Neural cell (in vitro differentiated cells): ENCODE measurements around a stretch of chr15.

DNA sequence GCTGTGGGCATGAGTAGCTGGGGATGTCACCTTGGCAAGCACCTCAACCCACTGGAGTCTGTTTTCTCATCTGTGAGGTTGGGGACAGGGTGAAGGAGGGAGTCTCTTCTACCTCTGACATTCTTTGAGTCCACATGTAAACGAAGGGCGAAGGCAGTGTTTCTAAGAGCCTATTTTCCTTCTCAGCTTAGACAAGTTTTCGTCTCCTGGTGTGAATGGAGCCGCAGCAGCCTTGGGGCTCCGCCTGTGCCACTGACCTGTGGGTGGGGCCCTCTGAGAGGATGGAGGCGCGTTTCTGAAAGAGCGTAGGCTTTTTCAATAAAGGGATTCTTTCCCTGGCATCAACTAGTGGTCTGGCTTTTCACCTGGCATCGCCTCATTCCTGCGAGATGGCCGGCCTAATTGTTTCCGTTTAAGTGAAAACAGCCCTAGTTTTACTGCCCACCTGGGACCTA lies 736 bp downstream of the GLDN start:
- RAMPAGE, long total RNA: no peak

DNA sequence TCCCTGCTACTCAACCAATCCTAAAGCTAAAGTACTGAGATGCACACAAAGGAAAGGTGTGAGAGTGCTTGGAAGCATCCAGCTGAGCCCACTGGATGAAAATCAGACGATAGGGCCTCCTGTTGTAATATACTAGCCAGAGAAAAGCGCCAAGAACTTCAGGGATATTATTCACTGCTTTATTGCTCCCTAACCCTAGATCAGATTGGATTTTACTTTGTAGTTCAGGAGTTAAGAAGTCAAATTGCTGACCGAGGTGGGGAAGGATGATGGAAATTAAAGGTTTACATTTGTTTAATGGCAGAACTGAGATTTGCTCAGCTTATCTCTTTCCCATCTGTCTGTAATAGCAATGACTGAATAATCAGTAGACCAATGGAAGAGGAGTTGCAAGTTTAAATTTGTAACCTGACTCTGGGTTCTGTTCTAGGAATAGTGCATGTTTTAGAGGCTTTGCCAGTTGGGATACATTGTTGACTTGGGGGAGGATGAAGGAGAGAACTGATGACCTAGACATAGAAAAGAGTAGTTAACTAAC lies 16.5 kb upstream of the TMOD3 start:
- RAMPAGE, long total RNA: no peak

DNA sequence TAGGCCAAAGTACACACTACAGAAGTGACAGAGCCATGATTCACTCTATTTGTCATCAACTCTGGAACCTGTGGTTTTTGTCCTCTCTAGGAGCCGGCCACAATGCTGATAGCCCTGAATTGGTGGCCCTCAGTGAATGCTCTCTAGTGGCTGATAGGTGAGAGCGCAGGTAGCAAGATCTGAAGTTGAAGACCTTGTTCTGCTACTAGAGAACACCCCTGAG lies 64.1 kb downstream of the LEO1 start:
- RAMPAGE, long total RNA: no peak

DNA sequence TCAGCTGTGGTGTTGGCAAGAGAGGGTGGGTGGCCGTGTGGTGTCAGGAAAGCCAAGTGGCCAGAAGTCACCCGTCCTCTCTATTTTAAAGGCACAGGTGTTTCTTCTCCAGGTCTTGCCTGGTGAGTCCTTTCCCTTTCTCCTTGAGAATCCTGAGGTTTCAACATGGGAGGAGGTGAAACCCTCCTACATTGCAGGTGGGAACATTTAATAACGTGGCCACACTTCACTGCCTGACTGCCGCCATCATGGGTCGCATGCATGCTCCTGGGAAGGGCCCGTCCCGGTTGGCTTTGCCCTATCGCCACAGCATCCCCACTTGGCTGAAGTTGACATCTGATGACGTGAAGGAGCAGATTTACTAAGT lies 17.5 kb downstream of the BCL2L10 start:
- RAMPAGE, long total RNA: no peak

DNA sequence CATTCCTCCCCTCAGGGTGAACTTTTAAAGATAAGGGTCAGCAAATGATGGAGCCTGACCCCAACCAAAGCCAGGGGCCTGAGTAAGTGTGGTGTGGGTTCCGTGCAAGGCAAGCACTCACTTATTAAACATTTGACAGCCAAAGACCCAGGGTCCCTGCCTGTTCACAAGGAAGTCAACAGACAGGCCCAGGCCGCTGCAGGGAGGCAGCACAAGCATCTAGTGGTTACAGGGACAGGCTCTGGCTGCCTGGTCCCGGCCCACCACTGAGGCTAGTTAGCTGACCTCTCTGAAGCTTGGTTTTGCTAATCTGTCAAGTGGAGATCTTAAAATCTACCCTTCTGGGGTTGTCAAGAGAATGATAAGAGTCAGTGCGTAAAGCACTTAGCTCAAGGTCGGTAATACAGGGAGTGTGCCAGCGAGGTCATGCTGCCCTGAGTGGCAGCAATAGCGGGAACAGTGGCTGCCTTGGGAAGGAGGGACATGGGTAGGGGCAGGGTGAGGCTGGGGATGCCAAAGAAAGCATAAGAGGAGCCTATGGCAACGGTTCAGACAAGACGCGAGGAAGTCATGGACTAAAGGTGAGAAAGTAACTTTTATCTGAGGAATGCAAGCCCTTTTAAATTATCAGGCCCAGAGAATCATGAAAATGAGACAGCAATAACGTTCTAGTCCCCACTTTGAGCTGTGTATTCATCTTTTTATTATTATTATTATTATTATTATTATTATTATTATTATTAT lies 6.0 kb downstream of the GNB5 start:
- RAMPAGE, long total RNA: no peak

DNA sequence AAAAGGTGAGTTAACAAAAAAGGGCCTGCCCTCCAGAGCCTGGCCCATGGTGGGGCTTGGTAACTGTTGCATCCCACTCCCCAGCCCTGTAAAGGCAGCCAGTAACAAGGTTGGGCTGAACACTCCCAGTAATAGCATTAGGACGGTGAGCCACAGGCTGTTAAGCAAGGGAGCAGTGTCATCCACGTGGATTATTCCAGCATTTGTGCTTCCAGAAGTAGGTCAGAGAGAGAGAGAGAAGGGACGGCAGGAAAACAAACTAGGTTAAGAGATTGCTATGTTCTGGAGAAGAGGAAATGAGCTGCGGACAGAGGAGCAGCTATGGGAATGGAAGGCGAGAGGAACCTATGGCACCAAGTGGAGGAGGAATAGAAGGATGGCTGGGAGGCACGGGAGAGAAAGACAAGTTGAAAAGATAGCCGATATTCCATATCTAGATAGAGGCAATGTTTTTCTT lies 4.0 kb downstream of the GNB5 start:
- RAMPAGE, long total RNA: no peak

- RAMPAGE, long total RNA: no peak
These were observed 34.2 kb upstream of the GNB5 start for GRCh38 chr15:52225328-52225788.

DNA sequence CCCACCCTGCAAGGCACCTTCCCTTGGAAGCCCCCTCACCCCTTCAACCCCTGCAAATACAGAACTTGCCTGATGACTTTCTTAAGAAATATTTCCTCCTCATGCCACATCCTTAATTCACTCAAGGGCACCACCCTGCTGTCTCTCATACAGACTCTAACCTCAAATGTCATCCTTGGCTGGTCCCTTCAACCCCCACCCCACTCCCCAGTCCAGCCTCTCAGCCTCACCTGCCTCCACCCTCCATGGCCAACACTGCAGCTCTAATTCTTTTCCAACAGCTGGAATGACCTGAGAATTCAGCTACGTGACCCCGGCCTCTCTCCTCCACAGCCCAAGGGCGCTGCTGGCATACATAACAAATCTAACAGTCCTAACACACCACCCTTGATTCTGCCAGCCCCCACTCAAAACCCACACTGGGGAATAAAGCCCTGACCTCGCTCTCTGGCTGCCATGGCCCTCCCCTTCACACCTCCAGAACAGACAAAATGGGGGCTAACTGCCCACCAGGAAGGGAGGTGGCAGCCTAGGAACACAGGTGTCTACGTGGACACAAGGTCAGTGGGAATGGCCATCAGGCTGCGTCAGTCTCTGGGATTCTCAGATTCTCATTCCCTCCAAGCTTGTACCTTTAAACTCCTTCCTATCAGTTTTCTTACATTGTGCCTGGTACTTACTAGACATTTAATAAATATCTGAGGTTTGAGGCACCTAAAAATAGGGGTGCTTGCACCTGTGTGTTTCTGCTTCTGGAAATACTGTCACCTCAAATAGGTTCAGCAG lies 2.0 kb downstream of the MYO5C start:
- RAMPAGE, long total RNA: no peak

- RAMPAGE, long total RNA: no peak
These were observed 776 bp downstream of the ARPP19 start for GRCh38 chr15:52568113-52568394.

DNA sequence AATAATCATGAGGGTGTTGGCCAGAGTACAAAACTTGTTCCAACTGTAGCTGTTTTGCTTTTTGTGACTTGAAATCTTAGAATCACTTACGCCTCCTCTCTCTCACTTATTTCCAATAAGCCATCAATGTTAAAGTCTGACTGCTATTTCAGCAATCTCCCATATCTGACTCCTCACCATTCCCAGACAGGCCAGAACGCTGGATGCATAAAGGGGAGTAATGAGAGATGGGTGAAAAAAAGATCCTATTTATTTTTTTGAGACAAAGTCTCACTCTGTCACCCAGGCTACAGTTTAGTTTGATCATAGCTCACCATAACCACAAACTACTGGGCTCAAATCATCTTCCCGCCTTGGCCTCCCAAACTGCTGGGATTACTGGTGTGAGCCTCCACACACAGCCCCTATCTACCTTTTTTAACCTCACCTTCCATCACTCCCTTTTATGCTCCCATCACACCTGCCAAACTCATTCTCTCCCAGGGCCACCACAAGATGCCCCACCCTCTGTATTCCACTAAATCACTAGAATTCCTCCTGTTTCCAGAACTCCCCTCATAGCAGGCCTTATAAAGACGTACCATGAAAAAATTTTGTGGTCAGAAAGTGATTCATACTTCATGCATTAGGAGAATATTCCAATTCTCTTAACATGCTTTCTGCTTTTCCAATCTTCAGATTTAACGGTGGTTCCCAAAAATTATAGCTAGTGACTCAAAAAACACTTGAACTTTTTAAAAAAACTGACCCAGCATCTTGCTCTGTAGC lies 36.4 kb downstream of the ATOSA start:
- RAMPAGE, long total RNA: no peak

DNA sequence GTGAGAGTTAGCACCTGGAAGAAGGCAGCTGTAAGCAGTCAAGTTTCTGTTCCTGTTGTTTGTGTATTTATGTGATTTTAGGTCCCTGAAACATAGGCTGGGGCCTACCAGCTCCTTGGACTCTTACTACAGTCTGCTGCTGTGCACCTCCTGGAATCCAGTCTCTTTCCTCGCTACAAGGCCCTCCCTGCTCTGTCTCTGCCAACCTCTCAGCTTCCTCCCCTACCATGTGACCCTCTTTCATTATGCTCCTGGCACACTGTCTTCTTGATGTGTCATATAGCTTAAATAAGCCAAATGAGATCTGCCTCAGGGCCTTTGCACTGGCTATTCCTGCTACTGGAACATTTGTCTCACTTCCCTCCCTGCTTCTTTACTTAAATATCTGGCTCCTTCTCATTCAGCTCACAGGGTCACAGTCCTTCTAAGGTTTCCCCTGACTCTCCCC lies 31.1 kb upstream of the ATOSA start:
- RAMPAGE, long total RNA: no peak

GRCh38 chr15:52752884-52753339 lies 37.2 kb downstream of the ONECUT1 start:
- RAMPAGE, long total RNA: no peak

GRCh38 chr15:52790711-52791861 lies 950 bp upstream of the ONECUT1 start:
- RAMPAGE, long total RNA: no peak

DNA sequence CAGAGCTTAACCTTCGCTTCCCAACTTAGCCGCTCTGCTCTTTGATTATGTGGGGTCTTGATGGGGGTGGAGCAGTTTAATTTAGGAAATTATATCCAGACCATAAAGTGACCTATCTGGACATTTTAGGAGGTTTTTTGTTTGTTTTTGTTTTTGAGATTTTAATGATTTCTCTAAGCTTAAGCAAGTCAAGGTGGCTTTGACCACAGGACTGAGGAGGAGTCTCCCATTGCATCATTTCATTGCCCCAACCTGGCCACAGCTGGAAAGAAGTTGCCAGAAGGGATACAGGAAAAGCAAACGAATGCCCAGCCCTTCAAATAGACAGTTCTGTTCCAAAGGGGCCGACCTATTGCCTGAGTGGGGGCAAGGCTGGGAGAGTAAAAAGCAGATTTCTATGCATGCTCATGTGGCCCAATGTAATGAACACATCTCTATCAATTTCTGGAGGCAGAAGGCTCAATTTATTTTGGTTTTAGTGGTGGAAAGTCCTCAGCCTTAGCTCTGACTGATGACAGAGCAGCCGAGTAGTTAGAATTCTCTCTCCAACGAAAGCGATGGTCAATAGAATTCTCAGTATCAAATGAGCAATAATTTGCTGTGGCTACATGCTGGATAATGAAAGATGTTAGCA lies 12.0 kb upstream of the ONECUT1 start:
- RAMPAGE, long total RNA: no peak

GRCh38 chr15:53976773-53977217 lies 1.4 kb upstream of the UNC13C start:
- RAMPAGE, long total RNA: no peak

DNA sequence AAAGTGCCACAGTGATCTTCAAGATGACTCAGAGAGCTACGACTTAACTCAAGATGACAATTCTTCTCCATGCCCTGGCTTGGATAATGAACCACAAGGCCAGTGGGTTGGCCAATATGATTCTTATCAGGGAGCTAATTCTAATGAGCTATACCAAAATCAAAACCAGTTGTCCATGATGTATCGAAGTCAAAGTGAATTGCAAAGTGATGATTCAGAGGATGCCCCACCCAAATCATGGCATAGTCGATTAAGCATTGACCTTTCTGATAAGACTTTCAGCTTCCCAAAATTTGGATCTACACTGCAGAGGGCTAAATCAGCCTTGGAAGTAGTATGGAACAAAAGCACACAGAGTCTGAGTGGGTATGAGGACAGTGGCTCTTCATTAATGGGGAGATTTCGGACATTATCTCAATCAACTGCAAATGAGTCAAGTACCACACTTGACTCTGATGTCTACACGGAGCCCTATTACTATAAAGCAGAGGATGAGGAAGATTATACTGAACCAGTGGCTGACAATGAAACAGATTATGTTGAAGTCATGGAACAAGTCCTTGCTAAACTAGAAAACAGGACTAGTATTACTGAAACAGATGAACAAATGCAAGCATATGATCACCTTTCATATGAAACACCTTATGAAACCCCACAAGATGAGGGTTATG lies 36.9 kb downstream of the UNC13C start:
- RAMPAGE, long total RNA: no peak

DNA sequence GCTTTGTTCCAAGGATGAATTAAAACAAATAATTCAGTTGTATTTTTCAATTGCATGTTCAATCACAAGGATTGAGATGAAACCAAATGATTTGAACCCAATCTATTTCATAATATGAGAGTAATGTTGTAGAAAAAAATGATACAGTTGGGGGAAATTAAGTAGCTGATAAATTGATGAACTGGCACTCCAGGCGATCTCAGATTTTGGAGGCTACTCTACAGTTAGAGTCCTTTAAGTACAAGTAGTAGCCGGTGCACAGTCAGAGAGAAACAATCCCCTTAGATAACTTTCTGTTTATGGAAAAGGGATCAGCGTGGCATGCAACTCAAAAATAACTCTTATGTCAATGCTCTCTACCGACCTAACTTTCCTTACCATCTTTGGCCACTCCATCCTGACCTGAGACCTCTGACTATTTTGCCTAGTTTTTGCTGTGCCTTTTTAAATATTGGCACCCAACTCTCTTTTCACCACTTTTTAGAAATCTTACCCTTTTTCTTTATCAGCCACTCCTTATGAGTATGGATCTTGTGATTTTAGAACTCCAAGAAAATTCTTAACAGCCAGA lies 299.6 kb downstream of the UNC13C start:
- RAMPAGE, long total RNA: no peak

DNA sequence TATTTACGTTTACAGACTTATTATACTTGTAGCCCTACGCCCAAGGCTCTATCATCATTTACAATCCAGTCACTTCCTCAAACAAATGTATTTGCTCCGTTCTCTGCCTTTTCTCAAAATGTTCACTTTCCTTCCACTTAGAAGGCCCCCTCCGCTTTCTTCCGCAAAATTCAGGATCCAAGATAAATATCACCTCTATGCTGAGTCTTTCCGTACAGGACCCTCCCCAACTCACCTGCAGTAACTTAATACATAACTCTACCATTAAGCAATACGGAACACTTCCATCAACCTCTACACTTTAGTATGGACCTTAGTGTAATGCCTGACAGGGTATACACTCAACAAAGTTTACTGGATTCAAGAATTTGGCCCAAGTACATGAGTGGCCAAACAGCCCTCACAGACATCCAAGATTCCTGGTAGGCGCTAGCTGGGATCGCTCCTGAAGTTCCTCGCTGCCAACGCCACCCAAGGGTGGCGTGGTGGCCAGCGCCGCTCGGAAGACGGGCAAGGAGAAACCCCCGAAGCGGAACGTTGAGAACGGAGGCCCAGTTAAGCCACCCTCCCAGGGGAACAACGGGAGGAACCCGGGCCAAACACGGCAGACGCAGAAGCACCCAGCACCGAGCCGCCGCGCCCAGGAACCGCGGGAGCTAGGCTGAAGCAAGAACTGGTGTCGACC lies 481 bp downstream of the RSL24D1 start:
- RAMPAGE, long total RNA: no peak

DNA sequence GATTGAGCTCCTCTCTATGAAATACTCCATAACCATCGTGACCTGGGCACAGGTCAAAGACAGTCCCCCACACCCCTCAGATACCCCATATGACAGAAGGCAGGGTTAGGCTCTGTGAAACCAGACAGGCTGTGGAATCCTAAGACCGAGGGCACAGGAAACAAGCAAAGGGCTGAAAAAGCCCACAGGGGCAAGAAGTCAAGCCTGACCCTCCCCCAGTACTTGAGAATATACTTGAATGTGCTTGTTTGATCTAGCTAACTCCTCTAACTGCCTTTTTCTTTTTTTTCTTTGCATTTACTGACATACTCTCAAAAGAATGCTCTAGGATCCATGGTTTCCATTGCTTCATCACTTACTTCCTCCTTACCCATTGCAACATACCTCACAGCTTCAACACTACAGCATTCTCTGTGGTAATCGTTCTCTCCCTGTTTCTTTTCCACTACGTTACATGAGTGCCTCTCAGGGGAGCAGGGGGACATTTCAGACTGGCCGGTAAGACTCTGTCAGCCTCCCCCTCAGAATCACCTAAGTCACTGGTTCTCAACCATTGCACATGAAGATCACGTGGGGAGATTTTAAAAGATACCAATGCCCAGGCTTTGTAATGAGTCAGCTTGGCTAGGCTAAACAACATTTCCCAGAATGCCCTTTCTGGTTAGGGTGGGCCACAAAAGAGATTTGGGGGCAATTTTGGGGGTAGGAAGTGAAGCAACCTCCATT lies 24.4 kb upstream of the RSL24D1 start:
- RAMPAGE, long total RNA: no peak

DNA sequence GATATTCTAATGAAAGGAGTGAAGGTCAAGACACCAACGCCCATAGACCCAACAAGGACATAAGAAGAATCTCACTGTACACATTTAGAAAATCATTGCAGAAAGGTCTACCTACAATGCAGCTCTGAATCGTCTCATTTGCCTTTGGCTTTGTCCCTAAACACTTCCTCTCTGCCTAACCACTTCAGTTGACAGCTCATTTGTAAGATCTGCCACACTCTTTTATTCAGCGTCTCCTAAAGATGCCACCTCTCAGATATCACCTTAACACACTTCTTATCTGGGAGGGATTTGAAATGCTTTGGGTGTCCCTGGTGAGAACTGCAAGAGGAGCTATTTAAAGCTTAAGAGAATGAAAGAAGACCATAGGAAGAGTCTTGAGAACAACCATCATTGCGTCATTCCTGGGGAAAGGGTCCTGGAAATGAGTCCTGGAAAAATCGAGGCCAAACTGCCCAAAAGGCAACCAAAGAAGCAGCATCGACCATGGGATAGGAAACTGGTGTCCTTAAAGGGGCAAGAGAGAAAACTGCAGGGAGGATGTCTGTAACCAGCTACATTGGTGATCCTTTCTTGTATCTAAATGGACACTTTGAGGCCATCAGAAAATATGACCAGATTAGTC lies 38.6 kb downstream of the RAB27A start:
- RAMPAGE, long total RNA: no peak